ENCODE results near the gene KRT1.

- PRO-cap = no peak
- RAMPAGE, long total RNA, 4 experiments = no peak in any of the 4 experiments
Observed at GRCh38 chr12:51197708-51198411, 20.0 kb downstream of the POU6F1 start.

DNA sequence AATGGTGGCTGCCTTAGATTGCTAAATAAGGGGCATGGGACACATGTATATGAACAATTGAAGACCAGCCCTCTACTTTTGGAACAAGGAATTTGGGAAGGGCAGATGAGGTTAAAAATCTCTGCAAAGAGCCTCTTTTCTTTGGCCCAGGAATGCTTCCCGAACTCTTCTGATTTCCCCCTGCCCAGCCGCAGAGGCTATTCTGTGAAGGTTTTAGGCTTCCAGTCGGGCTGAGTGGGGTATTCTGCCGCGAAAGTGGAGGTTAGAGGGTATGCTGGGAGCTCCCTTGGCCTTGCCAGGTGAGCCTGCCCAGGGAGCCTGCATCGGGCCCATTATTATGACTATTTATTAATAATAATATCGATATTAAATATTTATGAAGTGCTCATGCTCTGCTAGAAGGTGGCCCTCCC, 1.2 kb downstream of the POU6F1 start:
- PRO-cap = no peak
- RAMPAGE, long total RNA, 4 experiments = no peak in any of the 4 experiments

DNA sequence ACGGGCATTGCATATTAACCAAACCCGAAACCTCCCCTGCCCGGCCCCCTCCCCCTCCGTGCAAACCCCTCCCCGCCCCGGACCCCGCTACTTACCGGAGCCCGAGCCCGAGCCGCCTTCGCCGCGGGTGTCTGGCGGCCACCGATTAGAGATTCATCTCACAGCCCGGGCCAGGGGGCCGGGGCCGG, 421 bp downstream of the POU6F1 start:
- PRO-cap = no peak
- RAMPAGE, long total RNA, 4 experiments = no peak in any of the 4 experiments

GRCh38 chr12:51240127-51240522, 1.5 kb downstream of the DAZAP2 start:
- PRO-cap = no peak
- RAMPAGE, long total RNA, 4 experiments = no peak in any of the 4 experiments

DNA sequence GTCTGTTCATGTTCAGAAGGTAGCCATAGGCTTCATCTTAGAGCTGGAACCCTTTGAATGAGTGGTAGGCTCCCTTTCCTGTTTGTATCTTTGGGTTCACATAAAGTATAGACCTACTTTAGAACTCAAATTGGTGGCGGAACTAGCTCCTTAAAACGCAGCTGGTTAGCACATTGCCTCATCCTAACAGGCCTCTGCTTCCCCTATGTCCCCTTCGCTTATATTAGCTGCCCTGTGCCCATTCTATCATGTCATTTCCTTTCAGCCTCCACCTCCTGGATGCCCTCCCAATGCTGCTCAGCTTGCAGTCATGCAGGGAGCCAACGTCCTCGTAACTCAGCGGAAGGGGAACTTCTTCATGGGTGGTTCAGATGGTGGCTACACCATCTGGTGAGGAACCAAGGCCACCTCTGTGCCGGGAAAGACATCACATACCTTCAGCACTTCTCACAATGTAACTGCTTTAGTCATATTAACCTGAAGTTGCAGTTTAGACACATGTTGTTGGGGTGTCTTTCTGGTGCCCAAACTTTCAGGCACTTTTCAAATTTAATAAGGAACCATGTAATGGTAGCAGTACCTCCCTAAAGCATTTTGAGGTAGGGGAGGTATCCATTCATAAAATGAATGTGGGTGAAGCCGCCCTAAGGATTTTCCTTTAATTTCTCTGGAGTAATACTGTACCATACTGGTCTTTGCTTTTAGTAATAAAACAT, 3.6 kb downstream of the DAZAP2 start:
- PRO-cap = no peak
- RAMPAGE, long total RNA, 4 experiments = no peak in any of the 4 experiments

DNA sequence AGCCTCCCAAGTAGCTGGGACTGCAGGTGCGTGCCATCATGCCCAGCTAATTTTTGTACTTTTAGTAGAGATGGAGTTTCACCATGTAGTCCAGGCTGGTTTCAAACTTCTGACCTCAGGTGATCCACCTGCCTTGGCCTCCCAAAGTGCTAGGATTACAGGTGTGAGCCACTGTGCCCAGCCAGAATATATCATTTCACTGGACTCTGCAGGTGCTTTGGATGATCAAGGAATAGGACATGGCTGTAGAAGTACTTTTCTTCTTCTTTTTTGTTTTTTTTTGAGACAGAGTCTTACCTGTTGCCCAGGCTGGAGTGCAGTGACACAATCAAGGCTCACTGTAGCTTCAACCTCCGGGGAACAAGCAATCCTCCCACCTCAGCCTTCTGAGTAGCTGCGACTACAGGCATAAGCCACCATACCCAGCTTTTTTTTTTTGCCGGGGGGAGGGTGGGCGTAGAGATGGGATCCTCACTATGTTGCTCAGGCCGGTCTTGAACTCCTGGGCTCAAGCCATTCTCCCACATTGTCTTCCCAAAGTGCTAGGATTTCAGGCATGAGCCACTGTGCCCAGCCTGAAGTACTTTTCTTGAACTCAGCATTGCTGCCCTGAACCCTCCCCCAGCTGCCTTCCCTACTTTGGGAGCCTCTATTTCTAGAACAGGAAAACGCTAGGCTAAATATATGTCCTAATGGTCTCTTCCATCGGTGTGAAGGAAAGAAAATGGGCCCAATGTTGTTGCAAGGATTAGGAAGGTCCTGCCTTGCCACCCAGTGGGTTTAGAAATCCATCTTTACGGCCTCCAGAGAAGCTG, 7.2 kb upstream of the CELA1 start:
- PRO-cap = no peak
- RAMPAGE, long total RNA, 4 experiments = no peak in any of the 4 experiments

GRCh38 chr12:51984614-51985723, 21.8 kb upstream of the TAMALIN start:
- PRO-cap = no peak
- RAMPAGE, long total RNA, 4 experiments = no peak in any of the 4 experiments

GRCh38 chr12:52010843-52011148, 4.0 kb downstream of the TAMALIN start:
- PRO-cap = no peak
- RAMPAGE, long total RNA, 4 experiments = no peak in any of the 4 experiments

DNA sequence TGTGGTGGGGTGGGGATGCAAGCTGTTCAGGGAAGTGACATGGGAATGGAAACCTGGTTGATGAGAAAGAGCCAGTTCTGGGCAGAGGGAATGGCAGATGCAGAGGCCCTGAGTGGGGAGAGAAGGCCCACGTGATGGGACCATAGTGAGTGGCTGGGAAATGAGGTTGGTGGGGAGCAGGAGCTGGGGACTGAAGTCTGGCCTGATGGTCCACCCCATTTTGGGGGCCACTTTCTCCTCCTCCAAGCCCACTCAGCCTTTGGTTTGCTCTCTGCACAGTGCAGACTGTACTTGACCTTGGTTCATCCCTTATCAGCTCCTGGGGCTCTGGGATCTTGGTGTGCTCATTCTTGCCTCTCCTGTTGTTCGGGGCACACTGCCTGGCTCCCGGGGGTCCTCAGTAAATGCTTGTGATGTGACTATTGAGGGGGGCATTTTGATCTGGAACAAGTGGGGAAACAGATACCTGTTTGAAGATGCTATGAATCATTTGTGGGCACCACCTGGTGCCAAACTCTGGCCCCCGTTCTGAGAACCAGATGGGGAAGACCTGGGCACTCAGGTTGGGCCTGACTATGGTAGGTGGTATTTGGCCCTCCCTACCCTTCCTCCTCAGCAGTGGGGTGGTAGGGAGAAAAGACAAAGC, 11.3 kb upstream of the NR4A1 start:
- PRO-cap = no peak
- RAMPAGE, long total RNA, 4 experiments = no peak in any of the 4 experiments

- PRO-cap = no peak
- RAMPAGE, long total RNA, 4 experiments = no peak in any of the 4 experiments
Observed at GRCh38 chr12:52044883-52045285, 6.4 kb upstream of the NR4A1 start.

GRCh38 chr12:52053487-52053777, 2.2 kb downstream of the NR4A1 start:
- PRO-cap = no peak
- RAMPAGE, long total RNA, 4 experiments = no peak in any of the 4 experiments

DNA sequence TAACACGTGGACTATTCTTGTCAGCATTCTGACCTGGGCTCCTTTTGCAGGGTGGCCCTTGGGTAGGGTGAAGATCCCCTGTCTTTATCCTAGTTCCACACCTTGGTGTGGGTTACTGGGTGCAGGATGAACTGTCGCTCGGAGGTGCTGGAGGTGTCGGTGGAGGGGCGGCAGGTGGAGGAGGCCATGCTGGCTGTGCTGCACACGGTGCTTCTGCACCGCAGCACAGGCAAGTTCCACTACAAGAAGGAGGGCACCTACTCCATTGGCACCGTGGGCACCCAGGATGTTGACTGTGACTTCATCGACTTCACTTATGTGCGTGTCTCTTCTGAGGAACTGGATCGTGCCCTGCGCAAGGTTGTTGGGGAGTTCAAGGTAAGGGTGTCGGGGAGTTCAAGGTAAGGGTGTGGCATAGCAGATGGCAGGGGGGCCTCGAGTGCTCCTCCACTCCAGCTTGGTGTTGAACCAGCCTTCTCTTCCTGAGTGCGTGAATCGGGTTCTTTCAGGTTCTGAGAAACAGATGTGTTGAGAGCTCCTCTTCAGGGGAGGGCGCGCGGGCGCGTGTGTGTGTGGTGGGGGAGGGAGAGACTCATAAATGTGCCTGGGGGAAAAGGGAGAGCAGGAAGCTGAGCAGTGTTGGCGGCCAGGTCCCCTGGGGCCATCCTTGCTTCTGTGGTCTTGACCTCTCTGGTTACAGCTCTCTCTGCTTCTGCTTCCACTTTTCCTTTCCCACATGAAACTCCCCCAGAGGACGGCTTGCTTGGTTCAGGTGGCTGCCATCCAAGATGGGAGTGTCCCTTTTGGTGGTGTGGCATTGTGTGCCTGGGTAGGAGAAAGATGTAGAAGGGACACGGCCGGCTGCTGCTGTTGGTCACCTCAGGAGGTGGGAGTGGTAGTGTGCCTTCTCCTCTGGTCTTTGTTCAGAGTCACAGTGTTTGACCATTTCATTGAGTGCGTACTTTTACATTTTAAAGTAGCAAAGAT, 4.0 kb downstream of the ATG101 start:
- PRO-cap = no peak
- RAMPAGE, long total RNA, 4 experiments = no peak in any of the 4 experiments

DNA sequence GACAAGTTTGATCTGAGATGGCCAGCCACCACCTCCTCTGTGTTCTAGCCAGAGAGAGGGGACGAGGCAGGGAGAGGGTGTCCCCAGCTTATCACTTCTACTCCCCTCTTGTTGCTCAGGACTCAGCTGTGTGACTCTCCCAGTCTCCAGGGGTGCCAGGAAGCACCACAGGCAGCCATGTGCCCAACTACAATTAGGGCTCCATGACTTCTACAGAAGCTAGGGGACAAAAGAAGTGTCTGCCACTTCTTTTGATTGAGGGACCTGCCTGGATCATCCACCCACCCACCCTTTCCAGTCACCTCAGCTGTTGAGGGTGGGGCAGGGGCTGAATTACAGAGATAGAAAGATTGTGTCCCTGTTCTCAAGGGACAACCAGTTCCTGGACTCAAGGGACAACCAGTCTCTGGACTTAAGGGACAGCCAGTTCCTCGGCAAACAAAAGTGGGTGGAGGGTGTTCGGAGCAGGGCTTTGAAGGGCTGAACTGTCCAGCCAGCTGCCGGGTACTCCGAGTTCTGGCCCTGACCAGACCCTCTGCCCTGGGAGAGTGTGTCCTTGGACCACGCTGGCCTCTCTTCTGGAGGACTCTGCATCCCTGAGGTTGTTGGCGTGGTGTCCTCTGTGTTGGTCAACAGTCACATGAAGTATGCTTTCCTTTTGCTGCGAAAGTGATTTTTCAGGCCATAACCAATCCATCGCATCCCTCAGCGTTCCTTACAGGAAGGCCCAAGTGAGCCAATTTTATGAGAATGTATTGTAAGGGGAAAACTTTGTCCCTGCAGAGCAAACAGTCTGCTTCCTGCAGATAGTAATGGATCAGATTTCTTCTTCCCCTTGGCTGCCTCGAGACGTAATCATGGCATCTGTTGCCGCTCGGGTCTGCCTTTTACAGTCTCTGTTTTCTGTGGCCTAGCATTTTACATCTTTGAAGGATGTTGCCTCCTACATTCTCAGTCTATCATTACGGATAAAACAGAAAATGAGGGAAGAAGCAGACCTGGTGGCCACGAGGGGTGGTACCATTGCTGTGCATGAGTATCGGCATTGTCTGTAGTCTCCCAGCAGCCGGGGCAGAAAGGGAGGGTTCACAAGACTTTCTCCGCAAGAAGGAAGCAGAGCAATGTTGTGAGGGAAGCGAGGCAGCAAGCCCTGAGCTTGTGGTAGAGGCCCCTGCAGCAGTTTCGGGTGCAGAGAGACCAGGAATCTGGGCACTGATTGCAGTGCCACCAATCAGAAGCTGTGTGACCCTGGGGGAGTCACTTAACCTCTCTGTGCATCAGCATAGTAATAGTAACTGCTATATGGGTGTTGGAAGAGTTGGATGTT, 47.2 kb downstream of the SMIM41 start:
- PRO-cap = unidirectional peak, minus-strand start at position 590 of the sequence
- RAMPAGE, long total RNA, 4 experiments = no peak in any of the 4 experiments

- PRO-cap = no peak
- RAMPAGE, long total RNA, 4 experiments = no peak in any of the 4 experiments
Observed at GRCh38 chr12:52233321-52234186, 511 bp downstream of the KRT7 start.

DNA sequence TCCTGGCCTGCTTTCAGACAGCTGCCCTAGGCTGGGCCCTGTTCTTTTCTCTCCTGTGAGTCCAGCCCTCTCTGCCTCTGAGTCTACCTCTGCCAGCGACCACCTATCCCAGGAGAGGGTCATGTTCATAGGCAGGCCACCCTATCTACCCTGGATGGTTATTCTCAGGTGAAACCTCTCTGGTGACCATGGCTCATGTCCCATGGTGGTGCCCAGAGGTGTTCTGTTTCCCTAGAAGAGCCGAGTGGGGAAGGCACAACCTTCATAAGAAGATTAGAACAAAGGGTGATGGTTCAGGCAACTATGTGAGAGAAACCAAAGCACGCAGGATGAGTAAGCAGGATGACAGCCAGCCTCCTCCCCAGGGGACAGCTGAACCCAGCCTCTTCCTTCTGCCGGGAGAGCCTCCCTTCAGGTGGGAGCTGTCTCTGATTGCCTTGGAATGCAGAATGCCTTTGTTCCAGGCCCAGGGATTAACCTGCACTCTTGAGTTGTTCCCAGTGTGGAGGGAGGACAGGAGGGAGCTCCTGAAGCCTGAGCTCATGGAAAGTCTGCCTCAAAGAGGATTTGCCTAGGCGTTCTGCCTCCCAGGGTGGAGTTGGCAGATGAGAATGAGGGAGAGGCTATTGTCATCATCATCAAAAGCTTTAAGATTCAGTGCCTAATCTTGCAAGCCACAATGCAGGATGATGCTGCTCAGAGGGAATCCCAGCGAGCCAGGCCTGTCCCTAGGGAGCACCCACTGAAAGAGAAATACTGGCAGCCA, 3.5 kb upstream of the KRT6A start:
- PRO-cap = no peak
- RAMPAGE, long total RNA, 4 experiments = no peak in any of the 4 experiments

- PRO-cap = no peak
- RAMPAGE, long total RNA, 4 experiments = no peak in any of the 4 experiments
Observed at GRCh38 chr12:52614950-52615598, 3.3 kb downstream of the KRT73 start.

DNA sequence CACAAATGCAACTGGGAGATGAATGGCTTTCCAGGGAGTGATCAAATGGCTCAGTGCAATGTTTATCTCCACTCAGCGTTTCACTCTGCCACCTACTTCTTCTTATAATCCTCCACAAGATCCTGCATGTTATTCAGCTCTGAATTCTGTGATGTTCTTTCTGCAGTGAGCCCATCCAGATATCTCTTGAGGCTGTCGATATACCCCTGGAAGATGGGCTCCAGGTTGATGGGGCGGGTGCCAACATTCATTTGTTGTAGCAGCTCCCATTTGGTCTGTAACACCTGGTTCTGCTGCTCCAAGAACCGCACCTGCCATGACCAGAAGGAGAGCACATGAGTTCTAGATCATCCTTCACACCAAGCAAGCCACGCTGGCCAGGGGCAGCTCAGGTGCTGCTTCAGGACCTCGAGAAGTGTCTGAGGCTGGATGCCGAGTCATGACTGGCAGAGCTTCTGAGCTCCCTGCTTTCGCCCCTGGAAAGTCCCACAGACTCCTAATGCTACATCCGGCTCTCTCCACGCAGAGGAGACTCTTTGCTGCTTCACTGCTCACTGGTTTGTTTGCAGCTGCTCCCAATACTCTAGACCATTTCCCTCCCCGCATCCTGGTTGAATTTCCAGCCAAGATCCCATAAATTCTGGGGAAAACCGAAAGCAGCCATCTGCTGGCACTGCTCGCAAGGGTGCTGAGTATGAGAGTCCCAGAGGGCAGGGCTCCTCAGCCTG, 1.6 kb downstream of the KRT2 start:
- PRO-cap = no peak
- RAMPAGE, long total RNA, 4 experiments = no peak in any of the 4 experiments

DNA sequence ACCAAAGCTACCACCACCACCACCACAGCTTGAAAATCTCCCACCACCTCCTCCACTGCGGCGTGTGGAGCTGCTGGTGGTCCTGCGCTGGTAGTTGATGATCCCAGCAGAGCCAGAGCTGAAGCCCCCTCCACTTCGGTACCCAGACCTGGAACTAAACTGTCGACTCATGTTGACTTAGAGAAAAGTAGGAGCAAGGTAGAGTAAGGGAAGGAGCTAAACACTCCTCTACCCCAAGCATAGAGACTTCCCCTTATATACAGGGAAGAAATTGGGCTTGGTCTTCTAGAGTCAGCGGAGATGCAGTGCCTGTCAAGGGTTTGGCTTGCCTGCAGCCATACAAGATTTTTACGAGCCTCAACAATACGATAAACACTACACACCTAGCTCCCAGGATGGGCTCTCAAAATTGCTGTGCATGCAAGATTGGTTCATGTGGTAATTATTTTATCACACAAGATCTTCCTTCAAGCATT, at the start of gene KRT1:
Gene KRT1, minus strand, starts transcription at position 230 of the 476 bp plus-strand sequence.
- PRO-cap = no peak
- RAMPAGE, long total RNA, 4 experiments = no peak in any of the 4 experiments

GRCh38 chr12:52903061-52903246, 1.9 kb downstream of the KRT8 start:
- PRO-cap = no peak
- RAMPAGE, long total RNA, 4 experiments = no peak in any of the 4 experiments

DNA sequence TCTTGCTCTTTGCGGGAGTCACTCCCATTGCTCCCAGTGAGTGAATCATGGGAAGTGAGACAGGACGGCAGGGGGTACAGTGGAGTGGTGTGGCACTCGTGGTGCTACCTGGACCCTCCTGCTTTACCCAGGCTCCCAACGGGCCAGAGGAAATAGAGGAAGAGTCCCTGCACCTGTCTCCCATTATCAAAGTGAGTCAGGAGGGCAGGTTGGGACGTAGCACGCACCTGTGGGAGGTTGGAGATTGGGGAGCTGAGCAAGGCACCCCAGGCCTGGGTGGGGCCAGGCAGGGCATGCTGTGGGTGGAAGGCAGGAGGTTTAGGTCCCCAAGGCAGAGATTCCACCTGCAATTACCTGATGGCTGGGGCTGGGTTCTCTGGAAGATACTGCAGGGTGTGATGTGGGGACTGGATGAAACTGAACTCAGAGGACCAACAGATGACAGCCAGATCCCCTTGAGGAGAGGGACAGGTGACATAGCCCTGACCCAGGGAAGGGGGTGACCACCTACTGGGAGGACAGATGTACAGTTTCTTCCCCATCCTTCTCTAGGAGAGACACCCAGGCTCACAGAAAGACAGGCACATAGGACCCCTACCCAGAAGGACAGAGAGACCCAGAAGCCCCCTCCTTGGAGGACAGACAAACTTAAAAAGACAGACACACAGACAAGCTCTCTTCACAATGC, 1.6 kb upstream of the KRT8 start:
- PRO-cap = no peak
- RAMPAGE, long total RNA, 4 experiments = no peak in any of the 4 experiments